Helper T cell (primary cell): ENCODE results near the gene BMAL2.

- PRO-cap, 2 experiments: no peak in any of the 2 experiments
Observed at GRCh38 chr12:22624647-22624896, 399 bp upstream of the ETNK1 start.

DNA sequence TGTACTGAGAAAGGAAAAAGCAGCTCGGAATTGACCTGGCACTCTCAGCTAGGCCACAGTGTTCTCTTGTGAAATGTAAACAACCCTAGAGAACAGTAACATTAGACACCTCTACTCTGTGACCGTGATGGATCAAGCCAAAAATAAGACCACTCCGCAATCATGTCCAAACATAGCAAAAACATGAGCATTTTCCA is 135.3 kb downstream of the ETNK1 start:
- PRO-cap, 2 experiments: no peak in any of the 2 experiments

GRCh38 chr12:23585667-23586367 is 363.7 kb downstream of the SOX5 start:
- PRO-cap, 2 experiments: no peak in any of the 2 experiments

DNA sequence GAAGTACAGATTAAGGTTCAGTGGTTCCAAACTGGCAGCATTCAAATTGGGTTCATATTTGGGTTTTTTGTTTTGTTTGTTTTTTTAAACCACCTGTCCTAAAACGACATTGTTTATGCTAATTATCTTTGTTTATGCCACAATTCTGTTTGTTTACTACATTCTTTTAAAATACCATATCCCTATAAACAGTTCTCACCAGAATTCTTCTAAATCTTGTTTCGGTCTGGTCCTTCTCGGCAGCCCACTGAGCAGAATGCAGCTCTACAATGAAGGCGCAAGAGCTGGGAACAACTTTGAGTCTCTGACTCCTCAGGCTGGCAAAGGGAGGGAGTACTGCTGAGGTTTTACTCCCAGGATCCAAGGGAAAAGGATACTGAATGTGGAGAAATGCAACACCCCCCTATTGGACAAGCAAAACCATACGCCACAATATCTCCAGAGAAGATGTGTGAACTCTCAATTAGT is 5.5 kb downstream of the SOX5 start:
- PRO-cap, 2 experiments: no peak in any of the 2 experiments

- PRO-cap, 2 experiments: no peak in any of the 2 experiments
Observed at GRCh38 chr12:24538047-24538403, 410.9 kb downstream of the BCAT1 start.

- PRO-cap, 2 experiments: no peak in any of the 2 experiments
Observed at GRCh38 chr12:24722147-24722349, 226.9 kb downstream of the BCAT1 start.

DNA sequence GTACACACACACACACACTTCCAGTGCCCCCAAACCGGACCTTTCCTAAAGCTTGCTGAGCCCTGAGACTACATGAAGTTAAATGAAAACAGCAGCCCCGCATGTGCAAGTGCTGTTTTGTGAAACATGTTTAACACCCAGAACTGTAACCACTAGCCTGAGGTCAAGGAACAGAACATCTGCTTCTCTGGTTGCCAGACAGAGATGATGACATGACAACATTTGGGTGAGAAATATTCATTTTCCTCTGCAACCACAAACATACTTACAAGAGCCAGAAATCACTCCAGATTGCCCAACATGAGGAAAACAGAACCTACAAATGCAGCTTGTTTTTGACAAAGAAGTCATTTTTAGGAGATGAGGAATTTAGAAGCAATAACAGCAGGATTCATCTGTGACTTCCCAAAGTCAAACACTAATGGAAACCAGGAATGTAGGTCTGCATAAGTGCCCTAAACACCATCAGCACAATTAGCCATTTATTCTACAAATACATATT is 110.3 kb downstream of the BCAT1 start:
- PRO-cap, 2 experiments: no peak in any of the 2 experiments

GRCh38 chr12:24901836-24902463 is 47.0 kb downstream of the BCAT1 start:
- PRO-cap, 2 experiments: no peak in any of the 2 experiments

- PRO-cap, 2 experiments: no peak in any of the 2 experiments
Observed at GRCh38 chr12:25256757-25257131, 6.0 kb upstream of the KRAS start.

DNA sequence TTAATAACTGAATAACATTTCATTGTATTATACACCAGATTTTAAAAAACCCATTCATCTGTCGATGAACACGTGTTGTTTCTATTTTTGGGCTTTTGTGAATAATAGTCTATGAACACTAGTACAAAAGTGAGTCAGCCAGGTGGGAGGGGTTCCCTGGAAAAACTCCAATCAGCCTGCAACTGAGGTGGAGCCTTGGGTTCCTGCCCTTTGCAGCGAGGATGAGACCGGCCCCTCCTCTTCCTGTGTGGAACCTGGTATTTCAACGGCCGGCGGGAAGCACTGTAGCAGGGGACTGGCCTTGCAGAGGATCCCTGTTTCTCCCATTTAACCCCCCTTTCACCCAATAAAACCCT is 56.1 kb downstream of the LMNTD1 start:
- PRO-cap, 2 experiments: no peak in any of the 2 experiments

- PRO-cap, 2 experiments: no peak in any of the 2 experiments
Observed at GRCh38 chr12:26011038-26011459, 52.6 kb downstream of the RASSF8 start.

DNA sequence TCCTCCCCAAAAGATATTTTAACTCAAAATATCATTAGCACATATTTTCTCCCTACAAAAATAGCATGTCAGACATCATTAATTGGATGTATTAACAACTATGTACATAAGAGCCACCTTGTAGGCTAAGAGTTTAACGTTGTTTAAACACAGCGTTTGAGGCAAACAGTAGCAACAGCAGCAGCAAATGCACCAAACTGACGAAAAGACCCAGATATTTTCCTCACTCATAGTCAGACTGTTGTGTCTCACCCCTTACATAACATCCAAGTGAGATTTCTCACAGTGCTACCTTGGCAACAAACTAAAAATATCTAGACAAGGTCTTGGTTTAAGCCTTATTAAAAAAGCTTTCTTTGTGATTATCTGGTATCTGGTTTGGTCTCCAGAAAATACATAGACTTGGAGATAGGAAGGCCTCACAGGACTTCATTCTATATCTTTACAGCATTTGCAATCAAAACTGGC is 4.3 kb downstream of the BHLHE41 start:
- PRO-cap, 2 experiments: no peak in any of the 2 experiments

DNA sequence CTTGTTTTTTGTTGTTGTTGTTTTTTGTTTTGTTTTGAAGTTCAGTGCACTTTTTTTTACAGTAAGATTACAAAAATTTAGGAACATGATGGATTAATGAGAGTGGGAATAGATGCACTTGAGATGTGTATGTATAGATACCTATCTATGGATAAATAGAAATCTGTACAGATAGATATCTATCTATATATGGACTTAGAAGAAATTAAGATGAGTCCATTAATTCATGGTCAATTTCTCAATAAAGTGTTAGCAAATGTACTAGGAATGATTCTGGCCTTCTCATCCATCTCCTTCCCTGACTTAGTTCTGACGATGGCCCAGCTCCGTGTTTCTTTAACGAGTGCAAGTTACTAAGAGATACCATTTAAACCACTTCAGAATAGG is 3.8 kb downstream of the BHLHE41 start:
- PRO-cap, 2 experiments: no peak in any of the 2 experiments

DNA sequence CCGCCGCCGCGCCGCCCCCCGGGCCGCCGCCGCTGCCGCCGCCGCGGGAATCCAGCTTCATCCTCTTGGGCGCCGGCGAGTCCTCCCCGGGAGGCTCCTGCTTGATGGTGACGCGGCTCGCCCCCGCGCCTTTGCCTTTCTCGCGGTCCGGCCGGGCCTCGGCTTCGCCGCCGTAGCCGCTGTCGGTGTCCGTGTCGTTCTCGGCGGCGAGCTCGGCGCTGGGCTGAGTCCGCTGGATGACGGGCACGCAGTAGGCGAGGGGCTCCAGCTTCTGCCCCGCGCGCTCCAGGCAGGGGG is 2.3 kb downstream of the BHLHE41 start:
- PRO-cap, 2 experiments: no peak in any of the 2 experiments

DNA sequence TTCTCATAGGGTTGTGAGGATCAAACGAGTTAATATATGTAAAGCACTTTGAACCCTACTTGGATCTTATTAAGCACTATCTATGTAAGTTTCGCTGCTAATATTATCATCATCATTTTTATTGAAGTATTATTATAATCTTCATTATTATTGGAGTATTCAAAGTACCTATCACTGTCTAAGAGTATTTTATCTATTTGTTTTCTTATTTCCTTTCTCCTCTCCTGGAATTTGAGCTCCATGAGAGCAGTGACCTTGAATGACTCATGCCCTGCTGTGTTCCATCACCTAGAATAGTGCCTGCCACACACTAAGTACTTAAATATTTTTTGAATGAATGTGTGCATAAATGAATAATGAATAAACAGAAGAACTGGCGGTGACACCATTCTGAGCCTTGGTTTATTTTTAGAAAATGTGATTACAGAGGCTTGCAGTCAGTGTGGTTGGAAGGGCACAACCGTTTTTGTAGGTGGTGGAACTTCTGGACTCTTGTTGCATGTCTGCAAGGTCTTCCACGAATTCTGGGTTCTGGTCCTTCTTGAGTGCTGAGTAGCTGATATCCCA is 28.5 kb upstream of the BHLHE41 start:
- PRO-cap, 2 experiments: no peak in any of the 2 experiments

DNA sequence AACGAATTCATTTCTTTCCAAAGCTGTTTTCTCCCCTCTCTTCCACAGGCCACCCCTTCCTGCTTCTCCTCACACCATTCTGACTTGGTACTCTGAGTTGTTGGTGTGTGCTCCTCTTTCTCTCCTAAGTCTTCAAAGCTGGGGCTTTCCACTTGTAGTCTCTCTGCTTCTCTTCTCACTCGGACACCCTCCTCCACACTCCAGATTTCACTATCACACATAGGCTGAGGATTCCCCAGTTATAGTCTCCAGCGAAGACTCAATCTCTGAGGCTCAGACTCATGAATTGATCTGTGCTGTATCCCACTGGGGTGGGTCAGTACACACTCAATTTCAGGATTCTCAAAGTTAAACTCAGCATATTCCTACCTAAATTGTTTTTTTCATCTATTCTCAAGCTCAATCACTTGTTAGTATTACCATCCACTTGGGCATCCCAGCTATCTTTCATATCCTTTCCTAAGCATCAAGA is 201.1 kb downstream of the SSPN start:
- PRO-cap, 2 experiments: no peak in any of the 2 experiments

GRCh38 chr12:26612784-26613529 is 220.0 kb downstream of the ITPR2 start:
- PRO-cap, 2 experiments: no peak in any of the 2 experiments

DNA sequence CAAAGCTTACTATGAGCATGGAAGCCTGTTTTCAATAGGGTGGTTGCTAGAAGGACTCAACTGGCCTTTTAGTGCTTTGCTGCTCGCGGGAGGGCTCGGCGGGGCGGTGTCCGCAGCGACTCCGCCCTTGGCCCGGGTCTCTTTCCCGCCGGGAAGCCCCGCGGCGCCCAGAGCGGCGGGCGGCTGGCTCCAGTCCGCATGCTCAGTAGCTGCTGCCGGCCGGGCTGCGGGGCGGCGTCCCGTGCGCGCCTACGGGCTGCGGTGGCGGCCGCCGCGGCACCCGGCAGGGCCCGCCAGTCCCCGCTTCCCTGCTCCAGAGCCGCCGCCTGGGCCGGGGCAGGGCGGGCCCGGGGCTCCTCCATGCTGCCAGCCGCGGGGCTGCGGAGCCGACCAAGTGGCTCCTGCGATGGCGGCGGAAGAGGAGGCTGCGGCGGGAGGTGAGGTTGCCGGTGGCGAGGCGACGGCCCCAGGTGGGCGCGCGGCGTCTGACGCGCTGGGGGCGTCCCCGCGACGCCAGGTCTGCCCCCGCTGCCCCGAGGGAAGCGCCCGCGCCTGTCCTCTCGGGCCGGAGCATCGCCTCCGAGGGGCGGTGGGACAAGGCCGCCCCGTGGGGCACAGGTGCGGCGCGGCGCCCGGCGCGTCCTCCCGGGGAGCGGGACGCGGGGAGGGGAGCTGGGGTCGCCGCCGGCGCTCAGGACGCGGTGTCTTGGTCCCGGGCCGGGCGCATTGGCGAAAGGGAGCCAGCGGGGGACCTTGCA is at the start of gene BMAL2:
BMAL2 (plus strand) TSS at position 170 of the 758 bp plus-strand sequence.
- PRO-cap, 2 experiments: peak in 2 of 2 experiments; most common plus-strand start position 571 of the sequence (in 1); most common minus-strand start position 418 of the sequence (in 2)

- PRO-cap, 2 experiments: no peak in any of the 2 experiments
Observed at GRCh38 chr12:27335027-27335903, 2.6 kb downstream of the BMAL2 start.

DNA sequence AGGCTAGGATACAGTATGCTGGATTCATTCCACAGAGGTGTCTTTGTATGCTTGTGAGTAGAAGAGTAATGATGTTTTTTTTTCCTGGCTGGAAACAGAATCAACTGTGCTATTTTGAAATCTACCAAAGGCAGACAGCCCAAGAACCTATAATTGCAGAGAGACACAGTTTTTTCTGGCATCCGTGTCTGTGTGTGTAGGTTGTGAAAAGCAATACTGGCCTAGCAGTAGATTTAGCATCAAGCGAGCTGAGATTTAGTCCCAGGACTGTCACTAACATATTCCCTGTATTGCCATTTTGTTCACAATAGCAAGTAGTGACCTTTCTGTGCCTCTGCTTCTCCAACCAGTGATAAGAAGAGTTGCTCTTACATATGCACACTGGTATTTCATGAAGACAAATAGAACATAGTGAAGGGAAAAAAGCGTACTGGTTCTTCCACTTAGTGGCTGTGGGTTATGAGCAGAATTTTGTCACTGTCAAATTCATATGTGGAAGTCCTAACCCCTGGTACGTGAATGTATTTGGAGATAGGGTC is 12.4 kb upstream of the PPFIBP1 start:
- PRO-cap, 2 experiments: no peak in any of the 2 experiments